Cardiac ventricle fibroblast (primary cell): ENCODE data around the genes TBC1D4 and KCTD12.

DNA sequence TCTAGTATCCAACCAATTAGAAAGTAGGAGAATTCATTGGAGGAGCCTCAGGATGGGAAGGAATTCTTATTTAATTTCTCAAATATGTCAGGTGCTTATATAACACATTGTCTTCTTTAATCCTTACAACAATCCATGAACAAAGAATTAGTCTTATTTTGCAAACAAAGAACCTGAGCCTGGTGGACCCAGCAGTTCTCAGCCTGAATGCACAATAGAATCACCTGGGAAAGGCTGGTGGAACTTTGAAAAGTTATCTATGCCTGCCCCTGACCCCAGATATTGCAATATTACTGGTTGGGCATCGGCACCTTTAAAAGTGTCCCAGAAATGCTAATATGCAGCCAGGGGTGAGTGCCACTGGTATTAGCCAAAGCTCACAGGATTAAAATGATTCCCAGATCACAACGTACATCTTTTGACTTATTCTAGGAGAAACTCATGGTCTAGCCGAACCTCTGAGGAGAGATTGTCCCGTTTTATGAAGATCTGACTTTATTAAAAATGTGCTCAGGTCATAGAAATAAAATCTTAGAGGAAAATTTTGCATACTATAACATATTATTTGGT is 268.8 kb downstream of the KLF5 start:
- RAMPAGE, long total RNA, result no peak

DNA sequence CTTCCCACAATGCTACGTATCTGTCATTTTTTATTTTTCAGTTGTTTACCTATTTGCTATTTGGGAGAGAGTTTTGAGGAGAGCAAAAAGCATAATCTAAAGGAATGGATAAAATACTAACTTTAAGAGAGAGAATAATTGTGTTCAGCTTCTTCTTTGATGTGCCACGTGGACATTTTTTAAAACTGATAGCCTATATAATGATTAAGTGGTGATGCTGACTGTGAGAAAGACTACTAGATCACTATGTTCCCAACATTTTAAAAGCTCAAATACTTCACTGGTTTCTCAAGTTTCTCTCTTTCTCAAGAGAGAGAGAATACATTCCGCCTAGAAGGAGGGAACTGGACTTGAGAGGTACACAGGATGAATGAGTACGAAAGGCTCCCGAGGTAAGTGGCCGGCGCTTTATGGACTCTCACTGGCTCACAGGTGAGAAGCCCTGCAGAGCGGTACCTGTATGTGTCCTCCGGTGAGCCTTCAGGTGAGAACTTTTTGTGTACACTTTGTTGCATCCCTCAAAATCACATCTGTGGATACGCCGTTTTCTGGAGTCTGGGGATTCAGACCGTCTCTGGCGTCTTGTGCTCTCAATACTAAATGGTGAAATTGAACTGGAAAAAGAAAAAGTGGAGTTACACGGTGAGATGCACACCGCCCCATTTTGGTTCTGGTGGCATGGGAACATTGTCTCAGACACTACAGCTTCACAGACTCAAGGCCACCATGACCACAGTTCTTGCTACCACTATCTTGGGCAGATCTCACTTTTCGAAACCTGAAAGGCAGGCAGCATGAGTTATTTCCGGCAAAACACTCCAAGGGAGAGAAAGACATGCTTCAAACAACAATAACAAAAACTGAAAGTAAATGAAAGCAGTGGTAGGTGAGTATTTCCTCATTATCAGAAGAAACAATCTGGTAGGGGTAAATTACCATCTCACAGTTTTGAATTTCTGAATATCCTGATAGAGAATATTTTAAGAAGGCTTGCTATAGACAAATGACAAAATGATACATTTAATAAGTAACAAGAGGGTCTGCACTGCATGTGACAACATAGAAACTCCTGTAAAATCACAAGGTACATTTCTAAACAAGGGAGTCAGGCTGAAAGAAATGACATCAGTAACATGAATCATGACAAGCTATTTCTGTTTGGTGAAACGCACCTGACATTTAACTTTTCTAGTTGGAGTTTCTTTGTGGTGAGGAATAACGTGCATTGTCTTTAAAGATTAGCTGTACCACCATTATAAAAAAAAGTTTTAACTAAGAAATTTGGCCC is 656.6 kb downstream of the KLF5 start:
- RAMPAGE, long total RNA, result no peak

- RAMPAGE, long total RNA, result no peak
These were observed 1052.5 kb downstream of the KLF5 start for GRCh38 chr13:74111291-74111712.

GRCh38 chr13:74162201-74162668 is 1103.4 kb downstream of the KLF5 start:
- RAMPAGE, long total RNA, result no peak

GRCh38 chr13:74906420-74906773 is 575.6 kb downstream of the TBC1D4 start:
- RAMPAGE, long total RNA, result no peak

- RAMPAGE, long total RNA, result no peak
These were observed 287.3 kb downstream of the TBC1D4 start for GRCh38 chr13:75194612-75195103.

DNA sequence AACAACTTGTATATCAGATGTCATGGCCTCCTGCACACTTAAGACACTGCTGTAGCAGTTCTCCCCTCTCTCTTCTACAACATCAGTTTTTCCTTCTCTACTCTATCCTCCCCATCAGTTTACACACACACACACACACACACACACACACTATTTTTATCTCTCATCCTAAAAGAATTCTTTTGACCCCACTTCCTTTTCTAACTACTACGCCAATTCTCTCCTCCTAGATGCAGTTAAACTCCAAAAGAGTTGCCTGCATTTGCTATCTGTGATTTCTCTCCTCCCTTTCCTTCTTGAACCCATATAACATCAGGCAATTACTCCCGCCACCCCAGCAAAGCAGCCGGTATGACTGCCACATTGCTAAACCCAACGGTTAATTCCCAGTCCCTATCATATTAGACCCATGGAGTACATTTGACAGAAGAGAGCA is 90.9 kb downstream of the TBC1D4 start:
- RAMPAGE, long total RNA, result no peak

DNA sequence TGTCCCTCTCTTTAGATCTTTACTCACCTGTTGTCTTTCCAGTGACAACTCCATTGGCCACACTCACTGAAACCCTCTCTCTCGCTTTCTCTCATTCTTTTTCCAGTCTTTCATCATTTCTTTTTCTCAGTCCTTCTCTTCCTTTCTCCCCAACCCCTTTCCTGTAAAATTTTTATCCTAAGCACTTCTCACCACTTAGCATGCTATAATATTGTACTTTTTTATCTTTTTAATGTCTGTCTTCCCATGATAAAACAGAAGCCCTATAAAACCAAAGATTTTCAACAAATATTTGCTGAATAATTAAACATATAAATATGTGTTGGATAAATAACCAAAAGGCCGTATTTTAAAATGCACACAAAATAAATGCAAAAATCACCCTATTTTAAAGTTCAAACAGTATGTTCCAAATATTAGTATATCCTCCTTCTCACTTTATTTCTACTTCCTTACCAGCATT is 90.1 kb downstream of the TBC1D4 start:
- RAMPAGE, long total RNA, result no peak

DNA sequence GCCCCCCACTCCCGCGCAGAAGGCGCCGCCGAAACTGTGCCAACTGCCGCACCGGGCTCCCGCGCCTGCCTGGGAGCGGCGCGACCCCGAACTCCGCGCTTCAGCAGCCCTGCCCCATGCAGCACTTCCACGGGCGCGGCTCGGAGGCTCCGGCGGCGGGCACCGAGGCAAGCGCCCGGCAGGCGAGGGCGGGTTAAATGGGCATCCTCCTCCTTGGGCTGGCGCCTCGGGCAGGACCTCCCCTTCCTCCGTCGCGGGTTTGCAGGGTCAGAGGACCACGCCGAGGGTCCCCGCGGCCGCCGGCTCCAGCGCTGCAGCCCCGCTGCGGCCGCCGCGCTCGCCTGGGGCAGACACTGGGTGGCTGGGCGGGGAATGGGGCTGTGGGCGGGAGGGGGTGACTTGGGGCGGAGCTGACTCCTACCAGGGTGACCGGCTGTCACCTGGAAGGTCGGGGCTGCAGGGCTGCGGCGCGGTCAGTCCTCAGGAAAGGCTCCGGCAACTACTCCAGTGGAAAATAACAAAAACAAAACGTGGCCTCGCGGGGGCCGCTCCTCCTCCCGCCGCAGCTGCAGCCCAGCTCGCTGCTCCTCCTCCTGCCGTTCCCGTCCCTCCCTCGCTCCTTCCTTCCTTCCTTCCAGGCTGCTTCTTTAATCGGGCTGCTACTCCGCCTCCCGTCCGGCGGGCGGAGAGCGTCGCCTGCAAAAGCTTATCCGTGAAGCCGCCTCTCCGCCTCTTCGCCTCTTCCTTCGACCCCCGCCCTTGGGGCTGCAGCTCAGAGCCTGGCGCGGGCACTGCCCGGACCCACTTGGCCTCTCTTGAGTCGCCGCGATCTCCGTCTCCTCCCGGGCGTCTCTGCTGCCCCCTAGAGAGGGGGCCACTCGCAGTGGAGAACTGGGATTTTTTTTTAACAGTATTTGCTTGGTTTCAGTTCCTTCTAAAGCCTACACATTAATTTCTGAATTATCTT is at the start of gene TBC1D4:
TSS of gene TBC1D4 (minus strand) at position 355 of the 967 bp plus-strand sequence.
- RAMPAGE, long total RNA, result no peak

- RAMPAGE, long total RNA, result no peak
These were observed 58.6 kb downstream of the LMO7 start for GRCh38 chr13:75694739-75695118.

DNA sequence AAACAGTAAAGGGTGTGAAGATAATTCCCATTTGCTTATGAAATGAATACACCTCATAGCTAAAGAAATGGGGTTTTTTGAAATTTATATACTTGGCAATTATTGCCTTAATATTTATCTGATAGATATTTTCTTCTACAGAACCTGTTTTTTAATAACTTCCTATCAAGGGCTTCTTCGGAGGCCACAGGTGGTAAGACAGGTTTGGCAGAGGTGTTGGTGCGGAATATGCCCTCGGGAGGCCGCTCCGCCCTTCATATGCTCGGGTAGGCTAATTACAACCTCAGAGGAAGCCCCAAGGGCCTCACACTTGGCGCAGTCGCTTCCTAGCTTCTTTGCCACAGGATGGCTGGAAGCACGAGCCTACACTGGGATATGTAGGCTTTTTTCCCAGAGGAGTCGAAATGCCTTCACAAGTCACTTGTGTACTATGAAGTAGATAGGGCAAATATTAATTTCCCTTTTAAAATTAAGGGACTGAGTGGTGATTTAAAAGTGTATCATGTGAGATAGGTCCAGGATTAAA is 68.8 kb downstream of the LMO7 start:
- RAMPAGE, long total RNA, result no peak

GRCh38 chr13:75789463-75789929 is 153.4 kb downstream of the LMO7 start:
- RAMPAGE, long total RNA, result no peak

DNA sequence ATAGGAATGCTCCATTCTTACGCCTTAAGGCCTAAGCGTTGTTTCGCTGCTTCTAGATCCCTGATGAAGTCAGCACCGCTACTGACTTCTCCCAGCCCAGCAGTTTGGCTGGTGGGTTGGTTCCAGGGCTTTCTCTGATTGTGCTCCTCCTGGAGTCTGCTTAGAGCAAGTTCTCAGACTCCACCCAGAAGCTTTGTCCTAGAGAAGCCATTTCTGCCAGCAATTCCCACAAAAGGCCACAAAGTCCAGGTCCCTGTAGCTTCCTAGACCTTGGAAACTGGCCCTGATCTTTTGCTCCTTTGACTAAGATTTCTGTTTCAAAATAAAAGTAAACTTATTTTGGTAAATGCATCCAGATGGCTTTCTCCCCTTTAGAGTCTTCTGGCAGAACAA is 65.4 kb downstream of the KCTD12 start:
- RAMPAGE, long total RNA, result no peak

DNA sequence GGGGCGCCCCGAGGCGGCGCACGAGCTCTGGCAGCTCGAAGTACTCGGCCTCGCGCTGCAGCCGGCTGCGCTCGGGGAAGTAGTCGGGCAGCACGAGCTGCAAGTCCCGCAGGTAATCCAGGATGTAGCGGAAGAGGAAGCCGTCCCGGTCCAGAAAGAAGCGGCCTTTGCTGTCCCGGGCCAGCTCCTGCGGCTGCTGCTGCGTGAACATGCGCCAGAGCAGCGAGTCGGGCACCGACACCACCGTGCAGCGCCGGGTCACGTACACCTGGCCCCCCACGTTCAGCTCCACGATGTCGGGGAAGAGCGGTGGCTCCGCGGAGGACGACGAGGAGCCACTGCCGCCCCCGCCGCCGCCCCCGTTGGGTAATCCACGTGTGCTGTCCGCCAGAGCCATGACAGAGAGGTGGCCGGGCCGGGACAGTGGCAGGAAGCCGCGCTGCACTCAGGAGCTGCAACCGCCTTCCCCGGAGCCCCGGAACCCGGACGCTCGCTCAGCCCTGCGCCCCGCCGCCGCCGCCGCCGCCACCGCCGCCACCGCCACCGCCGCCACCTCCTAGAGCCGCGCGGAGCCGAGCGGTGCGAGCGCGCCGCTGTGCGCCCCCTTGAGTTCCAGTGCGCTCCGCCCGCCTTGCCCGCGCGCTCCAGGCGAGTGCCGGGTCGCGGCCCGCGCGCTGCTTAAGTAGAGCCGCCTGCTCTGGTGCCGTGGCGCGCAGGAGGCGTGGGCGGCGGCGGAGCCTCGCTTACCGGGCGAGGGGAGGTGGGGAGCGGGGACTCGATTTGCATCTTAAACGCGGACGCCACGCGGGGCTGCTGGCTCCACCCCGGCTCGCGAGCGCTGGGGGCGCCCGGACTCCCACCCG is at the start of gene KCTD12:
TSS of gene KCTD12 (minus strand) at position 654 of the 863 bp plus-strand sequence.
- RAMPAGE, long total RNA, result no peak

DNA sequence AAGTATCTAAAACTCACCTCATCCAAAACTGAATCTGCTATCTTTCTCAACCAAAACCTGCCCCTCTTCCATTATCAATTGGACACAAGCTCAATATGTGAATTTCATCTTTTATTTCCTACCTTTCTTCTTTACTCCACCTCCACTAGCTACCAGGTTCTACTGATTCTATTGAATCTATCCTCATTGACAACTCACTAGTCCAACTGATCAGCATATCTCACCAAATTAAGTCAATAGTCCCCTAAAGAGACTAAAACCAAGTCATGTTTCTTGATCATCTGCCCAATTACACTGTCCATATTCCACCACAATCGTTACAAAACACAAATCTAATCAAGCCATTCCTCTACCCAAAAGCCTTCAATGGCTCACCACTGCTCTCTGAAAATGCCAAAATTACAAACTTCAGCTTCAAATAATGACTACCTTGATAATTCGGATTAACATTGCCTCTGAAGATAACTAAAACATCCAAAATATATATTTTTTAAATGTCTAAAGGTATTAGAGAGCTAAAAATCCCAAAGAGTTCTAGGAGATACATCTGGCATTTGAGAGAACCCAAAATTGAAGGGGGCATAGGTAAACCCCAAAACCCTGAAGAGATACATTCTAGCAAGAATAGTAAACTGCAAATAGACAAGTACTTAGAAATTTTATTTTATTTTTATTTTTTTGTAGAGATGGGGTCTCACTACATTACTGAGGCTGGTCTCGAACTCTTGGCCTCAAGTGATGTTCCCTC is 122.9 kb upstream of the FBXL3 start:
- RAMPAGE, long total RNA, result no peak

DNA sequence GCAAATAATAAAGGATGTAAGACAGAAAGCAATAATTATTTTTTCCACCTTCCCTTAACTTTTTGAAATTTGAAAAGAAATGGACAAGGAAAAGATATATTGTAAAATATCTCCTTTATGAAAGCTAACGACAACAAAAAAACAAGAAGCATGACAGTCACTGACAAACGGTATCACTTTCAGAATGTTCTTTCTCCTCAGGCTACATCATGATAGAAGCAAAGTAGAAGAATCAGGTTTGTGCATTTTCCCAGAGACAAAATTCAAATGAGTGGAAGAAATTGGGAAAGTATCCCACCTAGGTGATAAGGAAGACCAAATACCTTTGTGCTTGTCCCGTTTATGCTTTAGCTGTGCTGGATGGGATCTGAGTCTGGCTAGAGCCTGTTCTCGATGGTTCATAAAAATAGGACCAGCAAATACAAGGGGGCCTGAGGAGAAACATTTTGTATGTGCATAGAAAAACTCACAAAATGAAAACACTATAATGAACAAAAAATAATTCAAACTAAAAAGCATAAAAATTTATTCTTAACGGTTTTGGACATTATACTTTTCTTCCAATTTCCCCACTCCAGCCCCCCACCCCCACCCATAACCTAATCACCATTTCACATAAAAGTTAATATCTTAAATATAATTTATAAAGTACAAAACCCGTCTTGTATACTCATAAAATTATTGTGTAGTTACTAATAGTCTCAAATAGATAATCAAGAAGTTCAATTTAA is 93.9 kb downstream of the MYCBP2 start:
- RAMPAGE, long total RNA, result no peak

- RAMPAGE, long total RNA, result no peak
These were observed 75.1 kb downstream of the MYCBP2 start for GRCh38 chr13:77251606-77252474.

- RAMPAGE, long total RNA, result no peak
These were observed 12.3 kb upstream of the MYCBP2 start for GRCh38 chr13:77338772-77339988.

GRCh38 chr13:77533657-77534333 is 1.7 kb upstream of the SCEL start:
- RAMPAGE, long total RNA, result no peak

DNA sequence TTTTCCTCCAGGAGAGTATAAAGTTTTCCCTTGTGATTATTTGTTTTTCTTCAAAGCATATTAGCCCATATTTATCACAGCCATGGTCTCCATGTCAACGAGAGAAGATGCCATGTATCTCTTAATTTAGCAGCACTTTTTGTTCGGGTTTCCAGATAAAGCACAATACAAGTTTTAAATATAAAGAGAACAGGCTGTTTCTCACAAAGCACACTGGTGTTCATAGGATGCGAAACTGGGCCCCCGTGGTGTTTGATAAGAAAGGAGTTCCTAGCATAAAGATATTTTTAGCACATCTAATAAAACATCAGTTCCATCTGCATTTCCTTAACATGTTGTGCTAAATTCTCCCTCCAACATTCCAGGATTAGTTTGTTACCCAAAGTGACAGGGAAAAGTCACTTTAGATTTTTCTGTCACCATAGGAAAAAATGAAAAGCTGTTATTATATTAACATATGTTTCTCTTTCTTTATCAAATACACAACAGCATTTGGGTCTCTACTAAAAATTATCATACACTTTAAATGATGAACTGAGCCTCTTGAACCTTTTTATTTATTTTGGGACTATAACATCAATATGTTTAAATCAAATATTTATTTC is 72.4 kb upstream of the EDNRB start:
- RAMPAGE, long total RNA, result no peak